Thoracic aorta (tissue), 1 donor: ENCODE measurements around a stretch of chr11.

GRCh38 chr11:68099296-68100011 is 21.7 kb downstream of the CHKA start:
- RAMPAGE, long total RNA, result no peak

DNA sequence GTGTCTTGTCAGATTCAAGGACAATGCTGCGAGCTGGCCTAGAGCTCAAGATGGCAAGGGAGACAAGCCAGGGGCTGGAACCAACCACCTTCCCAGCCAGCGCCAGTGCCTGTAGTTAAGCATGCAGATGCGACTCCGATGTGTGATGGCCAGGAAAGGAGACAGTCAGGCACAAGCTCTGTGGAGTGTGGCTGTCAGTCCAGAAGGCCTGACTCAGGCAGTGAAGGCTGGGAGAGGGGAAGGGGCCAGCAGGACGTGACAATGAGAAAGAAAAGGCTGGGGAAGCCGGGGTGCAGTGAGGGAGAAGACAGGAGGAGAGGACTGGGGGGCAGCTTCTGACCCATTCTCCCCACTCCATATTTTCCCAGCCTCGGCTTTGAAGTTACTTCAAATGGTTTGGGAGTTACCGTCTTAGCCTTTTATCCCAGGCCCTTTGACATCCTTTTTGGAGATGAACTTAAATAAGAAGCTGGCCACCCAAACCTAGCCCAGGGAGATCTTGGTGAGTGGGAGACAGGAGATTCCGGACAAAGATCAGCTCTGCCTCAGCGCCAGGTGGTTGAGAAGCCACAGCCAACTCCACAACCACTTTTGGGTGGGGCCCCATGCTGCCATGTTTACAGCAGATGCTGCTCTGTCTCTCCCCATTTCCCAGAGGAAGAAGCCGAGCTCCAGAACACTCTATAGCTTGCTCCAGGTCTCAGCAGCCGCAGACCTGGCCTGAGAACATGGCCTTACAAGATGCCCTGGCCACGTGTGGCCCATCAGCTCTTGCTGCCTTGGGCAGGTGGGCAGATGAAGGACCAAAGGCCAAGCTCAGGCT is 12.0 kb downstream of the C11orf24 start:
- RAMPAGE, long total RNA, result no peak

GRCh38 chr11:68315503-68316012 is 3.2 kb downstream of the LRP5 start:
- RAMPAGE, long total RNA, result no peak

DNA sequence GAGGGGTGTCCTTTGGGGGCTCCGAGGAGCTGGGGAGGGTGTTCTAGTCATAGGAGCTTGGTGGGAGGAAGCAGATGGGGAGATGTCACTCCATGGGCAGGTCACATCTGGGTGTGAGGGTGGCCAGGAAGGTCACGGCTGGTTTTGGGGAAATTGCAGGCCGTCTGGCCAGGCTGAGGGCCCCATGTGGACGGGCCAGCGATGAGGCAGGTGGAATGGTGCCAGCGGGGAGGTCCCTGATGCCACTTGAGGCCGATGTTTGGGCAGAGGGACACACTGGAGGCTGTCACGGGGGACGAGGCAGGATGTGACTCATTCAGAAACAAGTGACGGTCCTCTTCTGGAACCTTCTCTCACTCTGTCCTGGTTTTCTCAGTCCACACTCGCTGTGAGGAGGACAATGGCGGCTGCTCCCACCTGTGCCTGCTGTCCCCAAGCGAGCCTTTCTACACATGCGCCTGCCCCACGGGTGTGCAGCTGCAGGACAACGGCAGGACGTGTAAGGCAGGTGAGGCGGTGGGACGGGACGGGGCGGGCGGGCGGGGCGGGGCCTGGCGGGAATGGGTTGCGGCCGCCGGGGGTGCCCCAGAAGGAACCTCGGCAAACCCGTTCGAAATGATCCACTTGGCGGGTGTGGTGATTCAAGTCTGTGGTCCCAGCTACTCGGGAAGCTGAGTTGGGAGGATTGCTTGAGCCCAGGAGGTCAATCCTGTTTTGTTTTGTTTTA is 53.0 kb downstream of the LRP5 start:
- RAMPAGE, long total RNA, result no peak

- RAMPAGE, long total RNA, result no peak
Measured at GRCh38 chr11:68552108-68552564, 91.6 kb downstream of the PPP6R3 start.

- RAMPAGE, long total RNA, result no peak
Measured at GRCh38 chr11:68704814-68705501, 20.6 kb downstream of the GAL start.

DNA sequence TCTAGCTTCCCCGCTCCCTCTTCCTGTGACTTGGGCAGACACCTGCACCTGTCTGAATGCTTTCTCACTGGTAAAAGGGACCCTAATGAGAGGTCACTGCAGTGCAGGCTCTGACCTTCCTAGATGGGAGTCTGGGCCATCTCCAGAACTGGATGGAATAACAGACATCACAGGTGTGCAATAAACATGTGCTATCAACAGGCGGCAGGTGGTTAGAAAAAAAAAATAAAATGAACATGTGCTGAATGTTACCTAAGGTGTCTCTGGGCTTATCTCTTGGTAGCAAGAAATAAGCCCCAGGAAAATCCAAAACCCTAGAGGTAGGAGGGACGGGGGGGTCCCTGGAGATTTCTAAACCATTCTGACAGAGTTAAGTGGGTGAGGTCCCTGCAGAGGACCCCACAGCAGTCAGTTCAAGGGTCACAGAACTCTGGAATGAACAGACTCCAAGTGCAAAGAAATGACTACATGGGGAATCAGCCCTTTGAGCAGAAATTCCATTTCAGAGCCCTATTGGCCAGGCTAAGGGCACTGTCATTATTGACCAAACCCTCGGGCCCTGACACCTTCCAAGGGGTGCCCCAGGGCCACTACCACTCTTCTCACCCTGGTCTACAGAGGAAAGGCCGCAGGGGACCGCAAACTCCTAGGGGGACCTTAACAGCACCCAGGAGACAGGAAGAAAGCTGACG is 30.0 kb downstream of the CPT1A start:
- RAMPAGE, long total RNA, result no peak

- RAMPAGE, long total RNA, result no peak
Measured at GRCh38 chr11:68835690-68836334, 5.9 kb downstream of the CPT1A start.

- RAMPAGE, long total RNA, result no peak
Measured at GRCh38 chr11:68840677-68841498, 828 bp downstream of the CPT1A start.

DNA sequence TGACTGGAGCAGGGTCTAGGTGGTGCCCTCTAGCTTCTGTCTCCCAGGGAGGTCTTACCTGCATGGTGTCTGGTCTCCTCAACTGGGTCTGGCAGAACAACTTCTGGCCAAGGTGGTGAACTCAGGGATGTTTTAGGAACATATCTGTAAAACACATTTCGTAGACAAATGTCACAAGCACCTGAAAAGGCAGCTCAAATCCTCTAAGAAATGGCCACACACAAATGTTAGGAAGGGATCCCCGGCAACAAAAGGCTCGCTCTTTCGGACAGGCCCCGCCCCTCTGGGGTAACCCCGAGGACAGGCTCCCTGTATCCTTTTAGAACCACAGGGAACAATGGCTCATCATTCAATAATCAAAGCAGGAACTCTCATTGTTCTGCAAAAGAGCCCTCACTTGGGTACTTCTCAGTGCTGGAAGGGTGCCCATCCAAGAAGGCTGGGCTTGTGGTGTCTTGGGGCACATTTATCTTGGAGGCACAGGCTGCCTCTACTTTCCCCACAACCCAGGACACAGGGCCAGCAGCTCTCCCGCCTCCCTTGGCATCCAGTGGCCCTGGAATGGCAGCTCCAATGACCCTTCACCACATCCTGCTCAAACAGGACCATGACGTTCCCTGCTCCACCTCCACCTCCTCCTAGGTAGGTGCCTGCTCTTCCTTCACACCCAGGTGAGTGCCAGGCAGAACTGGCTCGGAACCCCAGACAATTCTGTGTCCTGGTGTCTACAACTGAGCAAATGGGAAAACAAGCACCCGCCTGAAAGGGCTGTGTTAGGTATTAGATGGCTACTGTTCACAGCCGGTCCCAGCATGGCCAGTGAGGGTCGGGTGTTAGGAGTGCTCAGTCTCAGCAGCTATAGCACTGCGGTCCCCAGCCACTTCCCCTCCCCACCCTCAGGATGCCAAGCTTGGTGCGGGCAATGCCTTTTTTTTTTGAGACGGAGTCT is 5.5 kb downstream of the MRPL21 start:
- RAMPAGE, long total RNA, result no peak

DNA sequence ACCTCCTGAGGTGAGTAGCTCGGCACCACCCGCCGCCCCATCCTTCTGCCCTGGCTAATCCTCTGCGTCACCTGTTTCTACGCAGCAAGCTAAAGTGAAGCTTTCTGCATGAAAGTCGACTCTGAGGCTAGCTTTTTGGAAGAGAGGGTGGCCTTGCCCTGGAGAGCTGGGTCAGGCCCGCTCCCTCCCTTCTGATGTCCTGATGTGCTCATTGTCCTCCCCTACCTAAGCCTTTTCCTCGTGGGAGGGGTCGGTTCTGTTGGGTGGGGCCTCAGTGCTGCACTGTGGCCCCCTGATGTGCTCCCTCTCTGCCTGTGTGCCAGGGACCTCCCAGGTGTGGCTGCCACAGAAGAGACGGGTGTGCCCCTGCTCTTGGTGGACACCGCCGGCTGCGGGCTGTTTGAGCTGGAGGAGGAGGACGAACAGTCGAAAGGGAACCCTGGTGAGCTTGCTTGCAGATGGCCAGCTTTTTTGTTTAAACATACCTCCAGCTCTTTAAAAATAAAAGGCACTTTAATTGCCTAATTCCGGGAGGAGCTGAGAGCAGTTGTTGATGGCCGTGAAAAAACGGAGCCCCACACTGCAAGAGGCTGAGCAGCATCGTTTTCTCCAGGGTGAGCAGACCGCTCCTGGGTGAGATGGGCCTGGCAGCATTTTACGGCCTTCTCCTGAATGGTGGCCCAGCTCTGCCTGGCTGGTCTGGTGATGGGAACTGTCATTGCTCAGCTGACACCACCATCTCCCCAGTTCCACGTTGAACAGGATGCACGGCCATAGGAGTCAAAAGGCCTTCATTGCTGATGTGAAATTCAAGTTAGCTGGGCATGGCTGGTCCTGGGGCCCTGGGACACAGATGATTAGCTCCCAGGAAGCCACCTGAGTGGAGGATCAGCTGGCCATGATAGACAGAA is 30.0 kb downstream of the IGHMBP2 start:
- RAMPAGE, long total RNA, result no peak

DNA sequence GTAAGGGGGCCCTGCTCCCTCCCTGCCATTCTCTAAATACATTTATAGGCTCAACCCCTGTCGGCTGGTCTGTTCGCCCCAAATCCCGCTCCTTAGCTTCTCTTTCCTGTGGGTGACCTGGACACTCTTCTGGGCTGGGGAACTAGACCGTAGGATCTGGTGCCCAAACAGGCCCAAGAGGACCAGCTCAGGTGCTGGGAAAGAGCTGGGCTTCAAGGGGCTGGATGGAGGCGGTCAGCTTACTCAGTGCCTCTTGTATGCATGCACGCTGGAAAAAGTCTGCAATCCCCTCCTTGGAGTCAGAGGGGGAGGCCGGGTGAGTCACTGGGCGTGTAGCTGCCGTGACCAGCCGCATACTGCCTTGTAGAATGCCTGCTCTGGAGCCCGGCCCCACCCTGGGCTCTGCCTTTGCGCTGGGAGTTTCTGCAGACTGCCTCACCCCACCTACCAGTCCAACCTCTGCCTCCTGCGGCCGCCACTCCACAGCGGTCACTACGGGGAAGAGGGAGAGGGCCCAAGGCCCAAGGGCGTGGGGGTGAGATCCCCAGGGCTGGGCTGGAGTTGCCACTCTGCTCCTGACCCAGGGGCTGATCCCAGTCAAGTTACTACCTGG is 4.3 kb downstream of the MRGPRF start:
- RAMPAGE, long total RNA, result no peak

DNA sequence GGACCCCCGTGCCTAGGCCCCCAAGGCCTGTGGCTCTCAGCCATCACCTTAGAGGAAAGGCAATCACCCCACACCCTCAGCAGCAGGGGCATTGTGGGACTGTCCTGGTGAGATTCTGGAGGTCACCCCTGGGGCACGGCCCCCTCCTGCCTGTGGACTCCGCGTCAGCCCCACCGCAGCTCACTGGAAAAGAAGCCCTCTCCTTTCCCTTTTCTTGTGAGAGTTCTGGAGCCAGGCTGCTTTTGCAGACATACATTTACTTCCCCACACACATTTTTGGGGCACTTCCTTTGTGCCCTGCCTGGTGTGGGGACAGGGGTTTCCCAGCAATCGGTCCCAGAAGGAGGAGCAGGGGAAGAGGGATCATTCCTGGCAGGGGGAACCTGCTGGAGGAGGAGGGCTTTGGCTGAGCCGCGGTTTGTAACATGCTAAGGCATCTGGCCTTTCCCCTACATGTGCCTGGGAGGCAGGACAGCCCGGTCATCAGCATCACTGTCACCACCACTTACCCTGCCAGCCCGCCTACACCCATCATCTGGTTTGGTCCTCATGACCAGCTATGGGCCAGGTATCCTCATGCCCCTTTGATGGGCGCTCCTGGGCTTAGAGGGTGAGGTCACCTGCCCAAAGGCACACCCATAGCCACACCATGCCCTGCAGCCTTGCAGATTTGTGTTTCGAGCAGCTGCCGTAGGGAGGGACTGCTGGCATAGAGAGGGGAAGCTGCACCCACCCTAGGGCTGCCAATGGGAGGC is 2.9 kb downstream of the MRGPRF start:
- RAMPAGE, long total RNA, result no peak

DNA sequence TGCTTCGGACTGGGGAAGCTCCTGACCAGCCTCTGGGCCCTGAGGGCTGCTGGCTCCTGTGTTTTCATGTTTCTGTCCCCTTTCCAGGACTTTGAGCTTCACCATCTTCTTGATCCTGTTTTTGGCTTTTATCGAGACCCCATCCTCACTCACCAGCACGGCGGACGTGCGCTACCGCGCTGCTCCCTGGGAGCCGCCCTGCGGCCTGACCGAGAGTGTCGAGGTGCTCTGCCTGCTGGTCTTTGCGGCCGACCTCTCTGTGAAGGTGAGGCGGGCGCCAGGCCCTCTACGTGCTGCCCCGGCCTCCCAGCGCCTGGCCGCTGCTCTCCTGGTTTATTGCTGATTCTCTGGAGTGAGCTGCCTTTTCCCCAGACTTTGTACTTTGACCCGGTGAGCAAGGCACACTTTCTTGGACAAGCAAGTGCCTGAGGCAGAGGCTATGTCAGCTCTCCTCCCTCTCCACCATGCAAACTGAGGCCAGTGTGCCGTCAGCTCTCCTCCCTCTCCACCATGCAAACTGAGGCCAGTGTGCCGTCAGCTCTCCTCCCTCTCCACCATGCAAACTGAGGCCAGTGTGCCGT is 6.4 kb downstream of the TPCN2 start:
- RAMPAGE, long total RNA, result no peak

- RAMPAGE, long total RNA, result no peak
Measured at GRCh38 chr11:69067284-69067666, 18.5 kb downstream of the TPCN2 start.

DNA sequence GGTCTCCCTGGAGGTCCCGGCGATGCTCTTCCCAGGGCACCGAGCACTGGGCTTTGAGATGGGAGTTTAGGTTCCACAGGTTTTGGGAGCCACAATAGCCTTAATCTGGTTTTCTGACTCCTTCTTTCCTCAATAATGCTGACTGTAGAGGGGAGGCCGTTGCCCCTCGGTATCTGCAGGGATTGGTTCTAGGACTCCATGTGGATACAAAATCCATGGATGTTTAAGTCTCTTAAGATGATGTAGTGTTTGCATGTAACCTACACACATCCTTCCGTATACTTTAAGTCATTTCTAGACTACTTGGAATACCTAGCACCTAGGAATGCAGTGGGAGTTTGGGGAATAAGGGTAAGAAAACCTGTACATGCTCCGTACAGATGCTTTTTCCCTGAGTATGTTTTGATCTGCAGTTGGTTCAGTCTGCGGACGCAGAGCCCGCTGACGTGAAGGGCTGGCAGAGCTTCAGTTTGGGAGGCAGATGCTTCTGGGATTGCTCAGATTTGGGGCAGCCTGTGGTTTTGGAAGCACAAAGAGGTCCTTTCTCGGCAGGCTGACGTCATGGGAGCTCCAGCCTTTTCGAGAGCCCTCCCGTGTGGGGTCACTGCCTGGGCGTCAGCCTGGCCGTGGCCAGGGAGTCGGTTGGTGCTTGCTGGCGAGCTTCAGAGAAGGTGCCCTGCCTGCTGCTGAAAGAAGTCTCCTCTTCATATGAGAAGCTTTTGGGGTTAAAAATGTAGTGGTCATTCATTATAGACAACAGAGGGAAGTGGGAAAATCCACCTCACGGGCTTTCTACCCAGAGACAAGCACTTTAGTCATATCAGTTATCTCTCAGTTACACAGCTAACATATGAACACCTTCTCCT is 26.6 kb downstream of the TPCN2 start:
- RAMPAGE, long total RNA, result no peak

GRCh38 chr11:69234383-69235213 is 59.4 kb upstream of the MYEOV start:
- RAMPAGE, long total RNA, result no peak

- RAMPAGE, long total RNA, result no peak
Measured at GRCh38 chr11:69273031-69273698, 20.8 kb upstream of the MYEOV start.

- RAMPAGE, long total RNA, result no peak
Measured at GRCh38 chr11:69321992-69322575, 28.1 kb downstream of the MYEOV start.

GRCh38 chr11:69463172-69463867 is 169.4 kb downstream of the MYEOV start:
- RAMPAGE, long total RNA, result no peak